Measurements from ENCODE around the gene TRAPPC12.

GRCh38 chr2:10708-11019, 35.6 kb downstream of the FAM110C start:
- PRO-cap, result no peak
- RRBS, 2 experiments, result no CpG with 5 or more reads among the region's 47 CpGs

DNA sequence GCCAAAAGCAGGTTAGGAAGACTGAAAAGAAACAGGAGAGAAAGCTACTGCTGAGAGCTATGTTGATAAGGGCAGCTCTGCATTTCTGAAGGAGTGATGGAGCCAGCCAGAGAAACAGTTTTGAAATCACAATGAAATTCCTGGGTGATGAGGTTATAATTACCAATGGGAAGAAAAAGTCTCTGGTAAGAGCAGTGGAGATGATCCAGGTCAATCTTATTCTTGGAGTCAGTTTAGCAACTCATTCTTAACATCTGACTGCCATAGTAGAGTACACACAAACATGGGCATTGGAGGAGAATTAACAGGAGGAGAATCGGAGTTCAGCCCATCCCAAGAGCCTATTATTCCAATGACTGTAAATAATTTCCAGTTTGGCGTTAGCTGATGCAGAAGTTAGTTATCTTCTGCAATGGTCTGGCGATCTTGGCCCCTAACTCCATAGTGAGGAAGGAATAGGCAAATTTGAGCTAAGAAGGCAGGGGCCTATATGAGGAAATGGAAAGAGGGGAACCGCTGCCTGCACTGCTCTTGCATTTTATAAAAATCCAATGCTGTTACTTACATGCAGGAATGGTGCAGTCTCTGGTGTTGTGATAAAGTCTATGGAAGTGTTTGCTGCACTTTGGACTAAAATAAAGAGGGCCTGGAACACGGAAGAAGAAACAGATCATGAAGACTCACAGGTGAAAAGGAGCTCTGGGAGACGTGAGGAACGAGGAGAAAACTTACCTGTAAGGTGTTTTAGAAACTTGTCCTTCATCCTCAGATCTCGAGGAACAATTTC, 2.1 kb downstream of the ALKAL2 start:
- PRO-cap, result no peak
- RRBS, 2 experiments, result no CpG with 5 or more reads among the region's 8 CpGs

DNA sequence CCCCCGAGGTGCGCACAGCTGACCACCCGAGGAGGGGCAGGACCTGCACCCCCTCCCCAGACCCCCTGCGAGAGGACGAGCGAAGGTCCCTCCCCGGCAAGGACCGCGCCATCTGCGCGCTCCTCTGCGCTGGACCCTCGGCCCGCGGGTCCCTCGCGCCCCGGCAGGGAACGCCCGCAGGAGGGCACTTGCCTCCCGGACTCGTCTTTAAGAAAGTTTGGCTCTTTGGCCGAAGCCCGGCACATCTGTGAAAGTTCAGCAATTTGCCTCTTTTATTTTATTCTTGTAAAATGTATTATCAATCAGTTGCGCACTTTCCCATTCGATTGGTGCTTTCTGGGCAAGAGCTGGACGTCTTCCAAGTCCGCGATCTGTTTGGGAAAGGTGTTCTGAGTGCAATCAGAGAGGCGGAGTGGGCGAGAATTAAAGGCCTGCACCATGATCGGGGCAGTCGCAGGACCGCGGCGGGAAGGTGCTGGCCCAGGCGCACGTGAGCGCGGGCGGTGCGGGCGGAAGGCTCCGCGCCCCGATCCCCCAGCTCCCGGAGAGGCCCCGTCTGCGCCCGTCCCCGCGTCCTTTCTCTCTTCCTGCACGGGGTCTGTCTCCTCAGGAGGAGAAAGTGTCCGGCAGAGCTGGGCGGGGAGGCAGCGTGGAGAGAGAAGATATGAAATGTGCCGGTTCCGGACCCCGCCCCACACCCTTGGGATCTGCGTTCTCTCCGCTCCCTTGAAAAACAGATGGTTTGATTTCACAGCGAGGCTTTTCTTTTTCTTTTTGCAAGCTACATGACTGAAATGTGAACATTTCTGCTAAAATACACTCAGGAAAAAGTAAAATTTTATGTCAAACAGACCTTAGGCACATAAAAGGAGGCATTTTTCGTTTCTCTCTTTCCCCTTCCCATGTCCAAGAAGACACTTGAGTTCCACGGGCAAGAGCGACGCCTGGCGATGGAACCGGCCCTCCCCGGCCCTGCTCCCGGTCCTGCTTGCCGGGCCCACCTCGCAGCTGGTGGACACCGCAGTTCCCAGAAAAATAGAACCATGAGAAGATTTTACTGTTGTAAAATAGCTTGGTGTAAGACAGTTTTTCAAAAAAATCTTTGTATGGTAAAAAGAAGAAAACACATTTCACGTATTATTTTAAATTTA, 1.9 kb upstream of the ALKAL2 start:
- PRO-cap, result no peak
- RRBS, 2 experiments, result 16 to 94% methylated on average over 25 of the region's 74 CpGs

DNA sequence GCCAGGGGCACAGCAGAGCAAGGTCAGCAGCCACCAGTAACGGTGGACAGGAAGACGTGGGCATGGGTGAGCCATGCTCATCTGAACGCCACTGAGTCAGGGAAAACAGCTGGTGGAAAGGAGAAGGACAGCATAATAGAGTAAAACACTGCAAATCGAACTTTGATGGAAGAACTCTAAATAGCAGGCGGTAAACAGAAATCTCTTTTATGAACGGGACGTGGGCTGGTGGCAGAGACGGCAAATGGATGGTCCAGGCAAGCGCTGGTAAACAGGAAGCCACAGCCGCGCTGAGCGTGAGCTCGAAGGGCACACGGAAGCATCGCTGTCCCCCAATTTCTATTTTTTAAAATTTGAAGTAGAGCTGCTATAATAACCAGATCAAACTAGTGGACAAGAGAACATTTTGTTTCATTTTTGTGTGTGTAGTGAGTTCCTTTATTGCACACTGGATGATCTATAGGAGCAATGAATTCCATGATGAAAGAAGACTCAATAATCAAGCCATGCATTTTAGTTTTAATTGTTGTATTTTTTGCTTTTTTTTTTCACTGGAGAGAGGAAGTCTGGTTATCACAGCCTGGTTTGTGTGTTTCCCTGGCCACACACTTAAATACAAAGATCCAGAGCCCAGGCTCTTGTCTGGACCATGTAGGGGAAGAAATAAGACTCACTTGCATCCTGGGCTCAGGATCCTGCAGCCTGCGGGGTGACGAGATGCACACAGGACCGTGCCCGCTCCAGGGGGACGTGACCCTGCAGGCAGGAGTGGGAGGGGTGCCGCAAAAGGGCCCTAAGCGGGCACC, 142.1 kb upstream of the ALKAL2 start:
- PRO-cap, result no peak
- RRBS, 2 experiments, result no CpG with 5 or more reads among the region's 22 CpGs

DNA sequence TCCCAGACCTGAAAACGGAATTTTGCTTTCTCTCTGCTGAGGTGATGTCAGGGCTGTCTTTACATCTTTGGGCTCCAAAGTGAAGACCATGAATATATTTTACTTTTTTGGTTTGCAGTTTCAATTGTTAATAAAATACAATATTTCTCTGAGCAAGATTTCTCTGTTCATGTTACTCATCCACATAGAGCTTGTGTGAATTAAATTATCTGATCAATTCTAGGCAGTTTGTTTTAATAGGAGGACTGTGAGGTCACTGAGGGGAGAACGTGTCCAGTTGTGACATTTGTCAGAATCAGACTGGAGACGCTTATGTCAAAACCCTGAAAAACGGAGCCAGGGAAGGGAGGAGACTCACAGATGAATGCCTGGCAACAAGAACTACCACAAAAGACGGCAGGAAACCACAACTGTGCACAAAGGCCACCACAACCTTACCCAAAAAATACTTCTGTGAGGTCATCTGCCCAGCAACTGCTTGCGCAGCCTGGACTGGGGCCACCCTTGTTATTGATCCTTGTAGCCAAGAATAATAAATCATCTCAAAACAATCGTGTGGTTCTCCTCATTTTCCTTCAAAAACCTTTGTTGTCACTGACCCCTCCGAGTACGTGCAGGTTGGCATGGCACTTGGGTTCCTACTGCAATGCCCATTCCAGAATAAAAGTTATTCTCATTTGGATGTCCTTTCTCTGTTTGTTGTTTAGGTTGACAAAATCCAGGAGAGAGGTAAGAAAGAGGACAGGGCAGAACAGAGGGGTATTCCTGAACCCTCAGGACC, 173.0 kb upstream of the ALKAL2 start:
- PRO-cap, result no peak
- RRBS, 2 experiments, result no CpG with 5 or more reads among the region's 9 CpGs

GRCh38 chr2:648456-648680, 28.8 kb downstream of the TMEM18 start:
- PRO-cap, result no peak
- RRBS, 2 experiments, result no CpG with 5 or more reads among the region's 8 CpGs

- PRO-cap, result no peak
- RRBS, 2 experiments, result no CpG with 5 or more reads among the region's 9 CpGs
Measured at GRCh38 chr2:669411-669922, 7.7 kb downstream of the TMEM18 start.

DNA sequence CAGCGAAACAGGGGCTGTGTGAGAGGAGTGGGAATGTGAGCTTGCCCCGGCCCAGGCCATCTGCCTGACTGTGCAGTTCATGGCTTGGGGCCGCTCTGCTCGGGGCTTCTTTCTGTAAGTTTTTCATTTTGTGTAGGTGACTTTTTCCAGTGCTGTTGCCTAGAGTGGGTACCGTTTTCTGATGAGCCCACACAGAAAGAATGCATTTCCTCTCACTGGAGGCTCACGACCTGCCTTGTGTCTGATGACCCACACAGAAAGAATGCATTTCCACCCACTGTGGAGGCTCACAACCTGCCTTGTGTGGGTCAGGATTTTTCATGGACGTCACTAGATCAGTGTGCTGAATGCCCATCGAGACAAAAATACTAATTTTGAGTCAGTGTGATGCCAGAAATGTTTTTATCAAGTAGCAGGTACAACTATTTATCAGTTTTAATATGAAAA, 104.6 kb downstream of the SNTG2 start:
- PRO-cap, result no peak
- RRBS, 2 experiments, result no CpG with 5 or more reads among the region's 8 CpGs

DNA sequence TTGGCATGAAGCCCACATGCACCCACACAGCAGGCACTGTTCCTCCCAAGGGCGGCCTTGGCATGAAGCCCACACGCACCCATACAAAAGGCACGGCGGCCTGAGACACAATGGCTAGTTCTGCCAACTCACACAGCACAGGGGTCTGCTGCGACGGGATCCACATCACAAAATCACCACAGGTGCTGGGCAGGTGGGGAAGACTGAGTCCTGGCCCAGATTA, 46.6 kb upstream of the TPO start:
- PRO-cap, result no peak
- RRBS, 2 experiments, result no CpG with 5 or more reads among the region's 6 CpGs

DNA sequence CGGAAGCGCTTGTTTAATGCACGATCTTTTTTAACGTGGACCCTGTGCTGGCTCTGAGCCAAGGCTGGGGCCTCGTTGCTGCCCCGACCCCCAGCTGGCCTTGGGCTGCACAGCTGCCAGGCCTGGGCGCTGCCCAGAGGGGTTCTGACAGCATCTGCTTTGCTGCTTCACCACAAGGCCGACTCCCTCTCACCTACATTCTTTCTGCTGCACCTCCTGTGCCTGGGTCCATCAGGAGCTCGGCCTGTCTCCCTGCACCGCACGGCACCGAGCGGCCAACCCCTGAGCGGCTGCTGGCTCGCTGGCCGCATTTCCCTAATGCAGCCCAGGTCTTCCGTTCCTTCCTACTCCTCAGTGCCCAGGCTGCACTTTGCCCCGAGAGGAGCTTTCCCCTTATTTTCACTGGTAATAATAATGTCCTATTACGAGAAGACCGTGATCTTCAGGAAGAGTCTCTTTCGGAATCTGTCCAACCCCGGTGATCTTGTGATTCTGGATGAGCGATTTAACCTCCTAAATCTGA, 62.5 kb downstream of the TPO start:
- PRO-cap, result no peak
- RRBS, 2 experiments, result no CpG with 5 or more reads among the region's 23 CpGs

- PRO-cap, result no peak
- RRBS, 2 experiments, result no CpG with 5 or more reads among the region's 19 CpGs
Measured at GRCh38 chr2:1606434-1607424, 137.6 kb downstream of the PXDN start.

GRCh38 chr2:1633029-1633898, 111.1 kb downstream of the PXDN start:
- PRO-cap, result no peak
- RRBS, 2 experiments, result 71% methylated on average over 4 of the region's 24 CpGs; no CpG with 5 or more reads in 1 of the 2 experiments

GRCh38 chr2:1657061-1657797, 87.1 kb downstream of the PXDN start:
- PRO-cap, result no peak
- RRBS, 2 experiments, result no CpG with 5 or more reads among the region's 7 CpGs

DNA sequence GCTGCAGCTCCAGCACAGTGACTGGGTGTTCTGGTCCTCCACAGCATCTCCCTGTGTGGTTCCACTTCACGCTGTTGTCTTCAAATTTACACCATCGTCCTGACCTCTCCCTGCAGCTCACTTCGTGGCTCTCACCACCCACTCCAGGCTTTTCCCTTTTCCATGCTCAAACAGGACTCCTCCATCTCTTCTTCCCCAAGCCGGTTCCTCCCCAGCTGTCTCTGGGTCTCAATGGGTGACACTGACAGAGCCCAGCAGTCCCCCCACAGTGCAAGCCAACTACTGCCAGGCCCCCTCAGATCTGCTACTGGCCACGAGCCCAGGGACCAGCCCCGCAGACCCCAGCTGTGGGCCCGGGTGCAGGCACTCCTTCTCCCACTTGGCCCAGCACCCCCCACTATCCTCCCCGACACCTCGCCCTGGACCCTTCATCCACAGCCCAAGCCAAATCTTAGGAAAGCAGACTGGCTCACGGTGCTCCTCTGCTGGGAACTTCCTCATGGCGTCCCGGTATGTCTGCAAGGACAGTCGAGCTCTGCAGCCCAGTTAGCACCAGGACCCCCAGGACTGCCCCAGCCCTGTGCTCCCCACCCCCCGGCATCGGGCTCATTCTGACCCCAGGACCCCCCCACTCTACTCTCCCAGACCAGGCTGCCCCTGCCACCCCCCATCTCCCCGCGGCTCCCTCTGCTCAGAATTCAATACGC, 86.0 kb downstream of the PXDN start:
- PRO-cap, result no peak
- RRBS, 2 experiments, result 91% methylated on average over 3 of the region's 18 CpGs

DNA sequence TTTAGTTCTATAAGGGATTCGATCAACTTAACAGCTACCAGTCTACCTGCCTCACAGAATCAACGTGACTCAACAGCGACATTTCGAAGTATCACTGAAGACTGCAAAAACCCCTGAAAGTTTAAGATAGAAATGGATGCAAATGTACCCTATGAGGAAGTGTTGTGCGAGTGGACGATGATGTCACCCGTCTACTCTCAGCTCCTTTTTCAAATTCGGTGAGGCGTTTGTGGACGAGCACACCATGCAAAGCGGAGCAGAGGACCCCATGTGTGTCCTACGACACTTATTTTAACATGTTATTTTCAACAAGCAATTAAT, 2.1 kb downstream of the PXDN start:
- PRO-cap, result no peak
- RRBS, 2 experiments, result no CpG with 5 or more reads among the region's 12 CpGs

- PRO-cap, result no peak
- RRBS, 2 experiments, result no CpG with 5 or more reads among the region's 31 CpGs
Measured at GRCh38 chr2:1825801-1826729, 81.8 kb upstream of the PXDN start.

DNA sequence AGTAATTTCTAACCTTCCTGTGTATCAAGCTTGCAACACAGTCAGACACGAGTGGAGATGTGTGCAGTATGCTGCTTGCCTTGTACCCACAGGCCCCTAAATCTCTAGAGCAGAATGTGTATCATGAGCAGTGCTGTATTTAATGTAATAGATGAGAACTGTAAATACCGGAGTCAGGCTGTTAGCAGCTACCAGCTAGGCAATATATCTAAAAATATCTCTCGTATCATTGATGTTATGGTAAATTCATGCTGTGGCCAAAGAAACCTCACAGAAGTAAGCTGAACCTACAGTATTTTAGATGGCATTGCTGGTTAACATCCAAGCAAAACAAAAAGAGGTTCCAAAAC, 6.2 kb downstream of the MYT1L start:
- PRO-cap, result no peak
- RRBS, 2 experiments, result no CpG with 5 or more reads among the region's 3 CpGs

DNA sequence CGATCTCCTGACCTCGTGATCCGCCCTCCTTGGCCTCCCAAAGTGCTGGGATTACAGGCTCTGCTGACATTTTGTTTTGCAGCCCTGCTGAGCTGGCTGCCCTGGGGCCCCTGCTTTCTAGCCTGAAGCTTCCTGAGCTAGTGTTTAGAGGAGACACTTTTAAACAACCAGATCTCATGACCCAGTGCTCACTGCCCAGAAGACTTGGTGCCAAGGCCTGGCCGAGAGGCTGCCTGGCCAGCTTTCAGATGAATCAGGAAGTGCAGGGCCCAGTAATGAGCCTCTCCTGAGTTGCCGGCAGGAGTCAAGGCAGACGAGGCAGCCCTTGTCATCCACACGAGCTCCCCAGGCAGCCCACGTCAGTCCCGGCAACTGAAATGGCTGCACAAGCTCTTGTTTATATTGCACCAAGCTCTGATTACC, 331.0 kb upstream of the MYT1L start:
- PRO-cap, result no peak
- RRBS, 2 experiments, result 68 to 76% methylated on average over 5 of the region's 9 CpGs

DNA sequence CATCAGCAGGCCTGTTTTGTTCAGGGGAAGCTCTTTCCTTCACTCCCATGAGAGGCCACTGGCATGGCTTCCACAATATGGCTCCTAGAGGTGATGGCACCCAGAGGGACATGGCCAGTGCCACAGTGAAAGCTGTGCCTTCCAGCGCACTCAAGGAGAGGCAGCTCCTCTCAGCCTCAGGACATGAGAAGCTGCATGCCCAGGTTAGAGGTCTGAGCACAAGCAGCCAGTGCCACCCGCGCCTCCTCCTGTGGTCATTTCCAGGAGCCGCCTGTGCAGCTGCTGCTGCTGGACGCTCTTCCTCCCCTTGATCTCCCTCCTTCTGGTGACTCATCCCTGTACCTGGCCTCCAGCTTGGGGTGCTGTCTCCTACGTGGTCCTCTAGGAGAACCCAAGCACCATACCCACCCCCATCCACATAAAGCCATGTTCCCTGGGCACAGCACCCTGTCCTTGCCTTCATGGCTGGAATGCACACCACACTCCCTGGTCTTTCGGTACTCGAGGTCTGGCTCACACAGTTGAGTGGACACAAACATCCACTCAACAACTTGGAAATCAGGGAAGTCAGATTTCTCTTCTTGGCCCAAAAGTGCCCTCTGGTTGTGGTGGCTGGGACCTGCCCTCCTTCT, 96.9 kb downstream of the EIPR1 start:
- PRO-cap, result no peak
- RRBS, 2 experiments, result no CpG with 5 or more reads among the region's 8 CpGs

- PRO-cap, result bidirectional peak, plus-strand start at chr2:3379728, minus-strand start at chr2:3379590; bidirectional peak, plus-strand start at chr2:3379992, minus-strand start at chr2:3379947; unidirectional peak, minus-strand start at chr2:3380100
- RRBS, 2 experiments, result 2 to 4% methylated on average over 16 to 18 of the region's 71 CpGs
Measured at GRCh38 chr2:3379489-3380700, at the start of gene TRAPPC12. TRAPPC12 (plus strand) TSS chr2:3379694.

All from HEK293 (cell line).